ENCODE data around the genes ETNK2 and NUAK2.

DNA sequence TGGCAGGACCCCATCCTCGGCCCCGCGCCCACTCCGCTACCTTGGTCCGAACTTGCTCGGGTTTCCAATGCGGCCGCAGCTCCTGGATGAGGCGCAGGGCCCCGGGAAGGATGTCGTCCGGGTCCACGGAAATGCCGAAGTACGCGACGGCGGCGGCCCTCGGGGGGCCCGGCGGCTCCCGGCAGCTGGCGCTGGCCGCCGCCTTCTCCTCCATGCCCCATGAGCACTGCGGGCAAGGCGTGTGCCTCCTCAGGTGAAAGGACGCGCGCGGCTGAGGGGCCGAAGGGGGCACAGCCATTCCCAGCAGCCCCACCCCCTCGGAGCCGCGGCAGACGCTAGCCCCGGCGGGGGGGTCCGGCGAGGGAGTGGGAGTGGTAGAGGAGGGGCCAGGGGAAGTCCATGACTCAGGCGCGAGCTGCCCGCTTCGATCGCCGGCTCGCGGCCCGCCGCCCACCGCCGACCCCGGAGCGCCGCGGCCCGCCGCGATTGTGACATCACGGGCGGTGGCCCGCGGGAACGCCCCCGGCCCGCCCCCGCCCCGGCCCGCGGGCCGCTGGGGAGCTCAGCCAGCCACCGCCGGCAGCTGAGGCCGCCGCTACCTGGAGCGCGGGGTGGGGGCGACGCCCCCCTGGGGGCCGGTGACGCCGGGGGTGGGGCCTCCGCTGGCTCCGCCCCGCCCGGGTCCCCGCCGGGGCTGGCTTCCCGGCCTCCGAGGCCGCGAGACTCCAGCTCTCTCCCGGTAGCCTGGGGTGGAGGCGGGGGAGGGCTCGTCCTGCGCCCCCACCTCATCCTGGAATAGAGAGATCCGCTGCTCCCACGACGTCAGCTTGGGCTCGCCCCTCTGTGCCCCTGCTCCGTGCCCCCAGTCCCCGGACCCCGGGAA is at the start of gene ETNK2:
Gene ETNK2 (minus strand): TSS at position 490 of the 883 bp plus-strand sequence.
- RRBS, result 2% methylated on average over 44 of the region's 104 CpGs

DNA sequence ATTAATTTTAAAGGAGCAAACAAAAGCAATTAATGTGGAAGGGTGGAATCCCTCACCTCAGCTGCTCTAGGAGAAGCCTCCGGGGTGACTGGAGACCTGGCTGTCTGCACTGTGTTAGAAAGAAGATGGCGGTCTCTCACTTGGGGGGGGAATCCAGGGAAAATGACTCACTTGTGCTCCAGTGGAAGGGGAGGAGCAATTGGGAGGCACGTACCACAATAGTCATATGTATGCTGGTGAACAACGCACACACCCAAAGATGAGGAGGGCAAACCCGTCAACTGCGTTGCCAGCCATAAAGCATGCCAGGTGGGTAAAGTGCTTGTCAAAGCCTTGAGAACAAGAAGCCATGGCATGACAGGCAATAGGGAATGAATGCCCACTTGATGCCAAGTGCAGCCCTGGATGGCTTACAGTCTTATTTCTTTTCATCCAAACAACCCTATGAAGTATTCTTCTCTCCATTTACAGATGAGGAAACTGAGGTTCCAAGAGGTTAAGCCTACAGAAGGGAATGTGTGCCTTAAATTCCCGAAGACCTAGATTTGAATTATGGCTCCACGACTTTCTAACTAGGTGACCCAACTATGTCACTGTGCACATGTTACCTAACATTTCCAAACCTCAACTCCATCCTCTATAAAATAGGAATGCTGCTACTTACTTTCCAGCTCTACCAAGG is 22.0 kb downstream of the PLEKHA6 start:
- RRBS, result no CpG with 5 or more reads among the region's 8 CpGs

GRCh38 chr1:204348025-204348667 is 11.6 kb downstream of the PLEKHA6 start:
- RRBS, result no CpG with 5 or more reads among the region's 10 CpGs

GRCh38 chr1:204377641-204378857 is 18.3 kb upstream of the PLEKHA6 start:
- RRBS, result 7% methylated on average over 37 of the region's 65 CpGs

GRCh38 chr1:204442724-204443639 is 31.4 kb upstream of the PPP1R15B start:
- RRBS, result no CpG with 5 or more reads among the region's 14 CpGs

DNA sequence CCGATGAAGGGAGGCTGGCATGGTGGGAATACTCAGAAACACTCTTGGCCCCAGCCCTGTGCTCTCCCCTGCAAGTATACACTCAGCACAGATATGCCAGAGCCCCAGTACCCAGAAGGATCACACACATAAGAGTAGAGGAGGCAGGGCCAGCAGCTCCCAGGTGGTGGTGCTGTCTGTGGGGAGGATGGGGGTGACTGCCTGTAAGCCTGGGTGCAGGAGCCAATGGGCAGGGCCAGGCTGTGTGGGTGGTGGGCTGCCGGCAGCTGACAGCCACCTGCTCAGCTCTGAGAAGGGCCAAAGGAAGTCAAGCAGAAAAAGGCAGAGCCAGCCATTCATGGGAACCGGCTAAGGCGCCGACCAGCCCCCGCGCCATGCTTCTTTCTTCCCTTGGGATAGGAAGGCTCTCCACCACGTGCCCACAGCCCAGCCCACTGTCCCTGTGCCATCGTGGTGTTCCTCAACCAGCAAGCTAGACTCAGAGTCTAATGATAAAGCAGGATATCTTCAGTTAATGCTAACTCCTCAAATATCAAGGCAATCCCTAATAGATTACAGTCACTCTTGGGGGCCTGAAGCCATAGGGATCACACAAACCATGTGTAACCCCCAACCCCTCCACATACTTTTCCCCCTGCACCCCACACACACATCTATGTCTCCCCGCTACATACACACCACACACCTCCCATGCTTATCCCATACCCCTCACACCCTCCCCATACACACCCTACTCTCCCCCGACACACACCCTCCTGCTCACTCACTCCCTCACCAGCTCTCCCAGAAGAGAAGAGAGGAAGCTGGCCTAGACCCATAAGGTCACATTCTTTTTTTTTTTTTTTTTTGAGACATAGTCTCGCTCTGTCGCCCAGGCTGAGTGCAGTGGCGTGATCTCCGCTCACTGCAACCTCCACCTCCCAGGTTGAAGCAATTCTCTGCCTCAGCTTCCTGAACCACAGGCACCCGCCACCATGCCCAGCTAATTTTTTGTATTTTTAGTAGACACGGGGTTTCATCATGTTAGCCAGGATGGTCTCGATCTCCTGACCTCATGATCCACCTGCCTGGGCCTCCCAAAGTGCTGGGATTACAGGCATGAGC is 13.8 kb downstream of the PIK3C2B start:
- RRBS, result 64% methylated on average over 2 of the region's 18 CpGs

DNA sequence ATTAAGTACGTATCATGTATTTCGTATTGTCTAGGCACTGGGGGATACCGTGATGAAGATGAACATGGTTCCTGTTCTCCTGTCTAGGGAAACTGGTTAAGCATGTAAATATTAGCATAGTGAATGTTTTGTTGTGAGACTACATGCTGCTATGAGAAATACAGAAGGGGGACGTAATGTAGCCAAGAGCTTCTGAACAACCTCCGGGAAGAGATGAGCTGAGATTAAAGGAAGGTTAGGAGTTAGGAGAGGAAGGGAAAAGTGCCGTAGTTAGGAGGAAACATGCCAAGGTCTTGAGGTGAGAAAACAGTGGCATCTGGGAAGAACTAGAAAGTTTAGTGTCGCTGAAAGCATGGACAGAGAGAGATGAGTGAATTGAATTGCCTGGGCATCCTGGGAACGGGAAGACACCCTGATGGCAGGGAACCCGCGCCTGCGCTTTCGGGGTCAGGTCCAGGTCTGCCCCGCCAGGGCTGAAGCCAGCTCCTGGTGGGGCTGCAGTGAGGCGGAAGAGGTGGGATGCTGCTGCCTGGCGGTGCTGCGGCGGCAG is 45.6 kb downstream of the MDM4 start:
- RRBS, result no CpG with 5 or more reads among the region's 17 CpGs

GRCh38 chr1:204578726-204579551 is 62.7 kb downstream of the MDM4 start:
- RRBS, result no CpG with 5 or more reads among the region's 16 CpGs

DNA sequence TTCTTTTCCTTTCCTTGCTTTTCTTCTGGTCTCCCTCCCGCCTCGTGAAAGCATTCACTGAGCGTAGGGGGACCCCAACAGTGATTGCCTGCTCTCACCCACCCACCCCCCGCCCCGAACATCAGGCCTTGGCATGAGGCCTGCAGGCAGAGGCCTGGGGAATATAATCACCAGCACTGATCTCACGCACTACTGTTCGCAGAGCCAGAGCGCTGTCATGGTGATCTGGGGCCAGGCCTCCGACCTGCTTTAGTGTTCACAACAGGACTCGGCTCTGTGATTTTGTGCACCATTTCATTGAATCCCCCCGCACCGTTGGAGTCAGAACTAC is 47.6 kb downstream of the LRRN2 start:
- RRBS, result no CpG with 5 or more reads among the region's 12 CpGs

GRCh38 chr1:204651182-204651653 is 34.3 kb downstream of the LRRN2 start:
- RRBS, result no CpG with 5 or more reads among the region's 3 CpGs

DNA sequence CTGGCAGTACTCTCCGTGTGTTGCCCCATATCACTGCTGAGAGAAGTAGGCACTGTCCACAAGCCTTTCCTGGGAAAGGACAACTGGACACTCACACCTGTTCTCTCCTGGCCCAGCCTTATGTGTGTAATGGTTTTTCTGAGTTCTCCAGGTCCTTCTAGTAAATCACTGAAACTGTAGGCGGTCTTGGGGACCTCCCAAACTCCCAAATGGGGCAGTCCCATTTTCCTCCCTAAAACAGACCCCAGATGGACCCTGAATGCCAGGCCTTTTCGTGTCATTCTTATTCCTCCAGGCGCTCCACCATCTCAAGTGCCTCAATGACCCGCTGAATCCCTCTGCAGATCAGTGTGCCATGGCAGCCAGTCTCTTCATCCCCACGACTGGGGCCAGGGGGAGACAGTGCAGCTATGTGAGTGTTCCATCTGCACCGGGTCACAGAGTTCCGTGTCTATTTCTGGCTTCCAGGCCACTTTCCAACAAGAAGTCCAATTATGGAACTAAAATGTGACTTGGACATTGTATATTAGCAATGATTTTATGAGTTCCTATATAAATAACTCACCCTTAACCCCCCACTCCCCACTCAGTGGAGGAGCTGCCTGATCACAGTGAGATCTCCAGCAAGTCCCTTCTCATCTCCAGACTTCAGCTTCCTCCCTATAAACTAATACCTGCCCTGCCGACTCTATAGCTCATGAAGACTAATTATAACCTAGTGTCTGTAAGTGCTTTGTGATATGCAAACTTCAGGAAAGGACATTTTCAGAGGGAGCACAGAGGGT is 14.3 kb upstream of the NFASC start:
- RRBS, result no CpG with 5 or more reads among the region's 9 CpGs

DNA sequence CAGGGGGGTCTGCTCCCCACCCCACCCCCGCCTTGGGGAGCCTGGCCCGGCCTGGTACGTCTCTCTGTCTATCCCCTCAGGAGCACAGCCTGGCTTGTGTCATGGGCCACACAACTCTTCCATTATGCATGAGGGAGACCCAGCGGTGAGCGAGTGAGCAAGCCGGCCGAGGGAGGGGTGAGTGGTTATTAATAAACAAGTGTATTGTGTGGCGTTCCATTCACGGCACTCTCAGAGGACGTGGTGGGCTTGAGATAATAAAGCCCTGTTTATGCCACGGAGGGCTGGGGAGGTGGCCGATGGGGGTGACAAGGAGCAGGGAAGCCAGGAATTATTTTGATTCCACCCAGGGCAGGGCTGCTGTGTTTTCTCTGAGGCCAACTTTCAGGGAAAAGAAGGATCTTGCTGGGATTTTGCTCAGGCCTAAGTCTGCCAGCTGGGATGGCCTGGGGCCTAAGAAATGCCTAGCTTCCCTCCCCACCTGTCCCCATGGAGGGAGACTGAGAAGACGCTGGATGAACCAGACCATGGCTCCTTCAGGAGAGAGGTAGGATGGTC is 42.2 kb downstream of the NFASC start:
- RRBS, result no CpG with 5 or more reads among the region's 13 CpGs

DNA sequence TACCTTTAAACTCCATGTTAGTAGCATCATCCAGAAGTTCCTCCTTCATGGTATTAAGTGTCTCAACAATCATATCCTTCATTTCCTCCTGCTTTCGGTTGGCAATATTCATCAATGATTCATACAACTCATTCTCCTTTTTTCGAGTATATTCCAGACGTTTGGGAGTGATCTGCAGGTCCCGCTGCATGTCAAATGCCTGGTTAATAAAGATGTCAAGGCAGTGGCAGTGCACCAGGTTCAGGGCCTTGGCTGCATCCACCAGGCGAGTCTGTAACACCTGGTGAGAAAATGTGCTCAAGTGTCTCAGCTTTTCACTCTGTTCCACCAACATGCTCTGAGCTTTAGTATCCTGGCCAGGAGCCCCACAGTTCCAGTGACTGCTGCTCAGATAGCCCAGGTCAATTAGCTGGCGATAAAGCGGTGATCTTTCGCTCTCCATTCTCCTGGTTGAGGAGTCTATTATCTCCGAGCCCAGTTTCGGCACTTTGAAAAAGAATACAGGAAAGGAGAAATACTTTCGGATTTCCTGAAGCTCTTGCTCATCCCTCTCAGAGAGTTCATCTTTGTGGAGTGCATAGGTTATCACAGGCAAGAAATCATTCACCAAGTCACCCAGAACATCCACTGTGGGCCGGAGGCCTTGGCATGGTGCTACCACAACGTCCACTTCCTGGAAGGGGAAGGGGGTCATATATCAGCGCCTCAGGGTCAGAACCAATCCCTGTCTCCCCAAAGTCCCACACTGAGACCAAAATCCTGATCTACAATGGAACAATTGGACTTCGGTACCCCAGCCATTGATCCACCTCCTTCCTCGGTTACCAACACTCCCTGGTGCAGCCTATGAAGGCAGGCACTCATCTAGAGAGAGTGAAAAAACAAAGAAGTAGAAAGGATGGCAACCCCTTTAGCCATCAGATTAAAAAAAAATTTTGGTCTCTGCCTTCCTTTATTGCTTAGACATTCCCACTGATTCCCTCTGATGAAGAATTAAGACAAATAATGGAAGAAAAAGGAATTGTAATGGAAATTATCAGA is 42.0 kb downstream of the DSTYK start:
- RRBS, result no CpG with 5 or more reads among the region's 16 CpGs

GRCh38 chr1:205261510-205261774 is 33.7 kb downstream of the TMCC2 start:
- RRBS, result no CpG with 5 or more reads among the region's 6 CpGs

- RRBS, result 2% methylated on average over 14 of the region's 82 CpGs
Observed at GRCh38 chr1:205321128-205322410, at the start of gene NUAK2. TSS of gene NUAK2 (minus strand) at chr1:205321745.

- RRBS, result 5% methylated on average over 5 of the region's 31 CpGs
Observed at GRCh38 chr1:205430648-205431088, 8.8 kb upstream of the LEMD1 start.

- RRBS, result no CpG with 5 or more reads among the region's 10 CpGs
Observed at GRCh38 chr1:205441658-205442345, 14.0 kb downstream of the BLACAT1 start.

- RRBS, result 88% methylated on average over 2 of the region's 6 CpGs
Observed at GRCh38 chr1:205442346-205443028, 13.4 kb downstream of the BLACAT1 start.

GRCh38 chr1:205474003-205474241 is 18.1 kb upstream of the BLACAT1 start:
- RRBS, result no CpG with 5 or more reads among the region's 4 CpGs

DNA sequence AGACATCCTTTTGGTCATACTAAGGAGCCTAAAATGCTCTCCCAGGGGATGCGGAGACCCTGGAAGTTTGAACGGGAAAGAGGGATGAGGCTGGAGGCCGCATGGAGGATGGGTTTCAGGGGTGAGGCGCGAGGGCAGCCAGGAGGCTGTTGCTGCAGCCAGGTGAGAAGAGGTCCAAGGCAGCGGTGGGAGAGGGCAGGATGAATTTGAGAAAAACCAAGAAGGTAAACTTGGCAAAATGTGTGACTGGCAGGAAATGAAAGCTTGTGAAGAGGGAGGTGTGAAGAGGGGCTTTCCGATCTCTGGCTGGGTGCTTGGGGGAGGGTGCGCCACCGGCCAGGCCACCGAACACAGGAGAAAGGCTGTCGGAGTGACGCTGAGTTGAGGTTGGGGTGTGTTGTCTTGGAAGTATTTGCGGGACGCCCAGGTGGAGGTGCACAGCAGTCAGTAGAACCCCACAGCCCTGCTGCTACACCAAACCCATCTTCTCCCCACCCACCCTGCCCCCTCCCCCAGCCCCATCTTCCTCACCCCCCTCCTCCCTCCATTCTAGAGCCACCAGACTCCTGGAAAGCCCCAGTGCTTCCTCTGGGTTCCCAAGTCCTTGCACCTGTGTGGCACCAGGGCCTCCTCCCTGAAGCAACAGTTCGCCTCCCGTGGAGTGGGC is 23.8 kb upstream of the CDK18 start:
- RRBS, result no CpG with 5 or more reads among the region's 16 CpGs